ENCODE measurements around a stretch of chr5.

GRCh38 chr5:181241236-181242048 lies 2.3 kb downstream of the RACK1 start:
- RRBS, 2 experiments: no CpG with 5 or more reads among the region's 12 CpGs
CAGE:
- cytosol, long polyA minus RNA: no peak
- cytosol, long polyA plus RNA: start-site peak on the minus strand at chr5:181241510-181241642, 651 and 667 reads in 2 replicates
- long polyA plus RNA: no peak
- nucleus, long polyA minus RNA: no peak
- nucleus, long polyA plus RNA: no peak

DNA sequence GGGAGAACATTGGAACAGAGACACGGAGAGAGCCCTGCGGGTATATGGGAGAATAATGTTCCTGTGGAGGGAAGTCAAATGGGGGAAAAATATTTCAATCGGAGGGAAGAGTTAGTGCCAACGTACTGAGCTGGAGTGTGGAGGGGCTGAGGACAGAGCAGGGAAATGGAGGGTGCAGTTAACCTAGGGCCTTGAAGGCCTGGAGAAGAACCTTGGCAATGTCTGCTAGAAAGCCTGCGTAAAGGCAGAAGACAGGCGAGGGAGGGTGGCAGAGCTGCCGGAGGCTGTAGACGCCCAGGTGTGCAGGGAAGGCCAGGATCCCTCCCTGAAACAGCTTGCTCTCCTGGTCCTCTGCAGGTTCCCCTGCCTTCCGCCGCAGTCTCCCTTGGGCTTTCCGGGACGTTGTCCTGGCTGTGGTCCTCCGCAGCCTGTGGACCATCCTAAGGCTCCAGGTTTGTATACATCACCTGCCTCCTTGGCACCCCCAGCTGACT lies 1.9 kb upstream of the RACK1 start:
- RRBS, 2 experiments: 7% methylated on average over 3 of the region's 13 CpGs; no CpG with 5 or more reads in 1 of the 2 experiments
CAGE:
- cytosol, long polyA minus RNA: no peak
- cytosol, long polyA plus RNA: no peak
- long polyA plus RNA: no peak
- nucleus, long polyA minus RNA: no peak
- nucleus, long polyA plus RNA: no peak

DNA sequence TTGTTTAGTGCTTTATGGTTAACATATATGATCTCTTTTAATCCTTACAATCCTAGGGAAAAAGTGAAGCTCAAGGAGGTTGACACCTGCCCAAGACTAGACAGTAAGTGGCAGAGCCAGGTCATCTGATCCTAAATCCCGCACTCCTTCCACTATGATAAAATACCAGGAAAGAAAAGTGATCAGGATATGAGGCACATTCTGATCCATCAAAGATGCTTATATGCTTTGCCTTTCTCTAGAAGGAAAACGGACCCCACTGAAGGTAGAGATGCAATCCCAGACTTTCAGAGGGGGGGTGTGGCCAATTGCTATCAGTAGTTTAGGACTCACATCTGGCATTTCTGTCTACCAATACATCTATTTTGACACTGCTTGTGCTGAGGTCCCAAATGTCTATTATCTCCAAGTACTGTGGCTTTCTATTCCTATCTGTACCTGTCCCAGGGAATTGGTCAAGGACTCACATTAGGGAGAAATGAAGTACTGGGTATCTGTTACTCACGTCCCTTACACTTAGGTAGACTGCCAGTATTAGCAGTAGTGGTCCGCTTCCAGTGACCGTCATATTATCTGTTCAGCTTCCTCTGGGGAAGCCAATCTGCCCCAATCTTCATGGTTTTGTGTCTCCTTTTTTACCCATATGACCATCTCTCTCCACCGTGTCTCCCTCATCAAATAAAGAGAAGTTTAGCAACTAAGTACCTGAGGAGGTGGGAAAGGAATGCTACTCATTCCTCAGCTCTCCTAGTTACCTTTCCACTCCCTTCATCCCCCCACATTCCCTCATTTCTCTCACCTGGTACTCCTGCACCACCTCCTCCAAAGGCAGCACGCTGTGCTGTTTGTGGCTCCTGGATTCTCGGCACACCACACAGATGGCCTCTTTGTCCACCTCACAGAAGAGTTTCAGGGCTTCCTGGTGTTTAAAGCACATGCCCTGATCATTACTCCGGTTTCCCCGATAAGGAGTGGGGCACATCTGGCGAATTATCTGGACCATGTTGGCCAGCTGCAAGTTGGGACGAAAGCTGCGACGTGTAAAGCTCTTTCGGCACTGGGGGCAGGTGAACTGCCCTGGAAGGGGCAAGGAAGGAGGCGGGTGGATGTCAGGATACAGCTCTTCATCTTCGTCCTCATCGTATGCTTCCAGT lies 1.4 kb downstream of the TRIM52 start:
- RRBS, 2 experiments: no CpG with 5 or more reads among the region's 18 CpGs
CAGE:
- cytosol, long polyA minus RNA: no peak
- cytosol, long polyA plus RNA: no peak
- long polyA plus RNA: no peak
- nucleus, long polyA minus RNA: no peak
- nucleus, long polyA plus RNA: no peak